Keratinocyte (primary cell): ENCODE measurements around a stretch of chr6.

CAGE:
- cytosol, long polyA minus RNA, result no peak
- cytosol, long polyA plus RNA, result no peak
- long polyA plus RNA, result no peak
- nucleus, long polyA minus RNA, result no peak
- nucleus, long polyA plus RNA, result no peak
These were observed 261.5 kb upstream of the JARID2 start for GRCh38 chr6:14984325-14984735.

GRCh38 chr6:15286970-15287169 is 41.0 kb downstream of the JARID2 start:
CAGE:
- cytosol, long polyA minus RNA, result no peak
- cytosol, long polyA plus RNA, result no peak
- long polyA plus RNA, result no peak
- nucleus, long polyA minus RNA, result no peak
- nucleus, long polyA plus RNA, result no peak

DNA sequence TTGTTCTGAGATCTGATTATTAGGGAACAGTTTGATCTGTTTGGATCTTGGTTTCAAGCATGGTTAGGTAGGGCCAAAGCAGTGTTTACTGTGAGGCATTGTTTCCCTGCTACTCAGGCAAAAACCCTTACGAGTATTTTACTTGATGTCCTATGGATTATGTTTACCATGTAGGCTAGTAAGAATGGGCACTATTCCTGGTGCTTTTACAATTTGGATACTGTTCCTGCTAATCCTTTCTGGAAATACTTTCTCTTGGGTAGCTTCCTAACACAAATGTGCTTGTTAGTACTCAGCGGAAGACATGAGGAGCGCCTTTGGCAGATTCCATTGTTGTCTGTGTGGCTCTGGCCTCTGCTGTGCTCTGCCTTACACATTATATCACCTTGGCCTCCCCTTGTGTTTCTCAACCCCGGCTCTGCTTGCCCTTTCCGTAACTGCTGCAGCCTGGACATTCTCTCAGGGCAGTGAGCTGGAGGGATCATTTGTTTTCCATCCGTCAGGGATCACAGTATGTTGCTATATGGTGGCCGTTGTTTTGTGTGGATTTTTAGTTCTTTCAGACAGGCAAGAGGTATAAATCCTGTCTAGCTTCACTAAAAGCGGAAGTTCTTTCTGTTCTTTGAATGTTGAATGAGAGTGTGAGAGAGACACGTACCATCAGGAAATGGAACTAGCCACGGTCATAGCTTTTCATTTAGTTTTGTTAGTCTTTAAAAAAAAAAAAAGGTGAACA is 175.0 kb downstream of the JARID2 start:
CAGE:
- cytosol, long polyA minus RNA, result no peak
- cytosol, long polyA plus RNA, result no peak
- long polyA plus RNA, result no peak
- nucleus, long polyA minus RNA, result no peak
- nucleus, long polyA plus RNA, result no peak

DNA sequence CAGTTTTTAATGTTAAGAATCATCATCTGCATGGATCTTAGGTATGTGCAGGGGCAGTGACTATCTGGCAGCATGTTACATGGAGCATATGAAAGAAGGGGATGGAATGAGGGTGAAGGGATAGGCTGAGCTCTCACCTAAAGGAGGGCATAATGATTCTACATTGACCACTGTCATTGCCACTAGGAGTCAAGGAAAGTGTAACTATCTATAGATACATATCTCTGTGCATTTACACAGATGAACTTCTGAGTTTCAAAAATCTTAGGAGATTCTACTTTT is 191.2 kb downstream of the DTNBP1 start:
CAGE:
- cytosol, long polyA minus RNA, result no peak
- cytosol, long polyA plus RNA, result no peak
- long polyA plus RNA, result no peak
- nucleus, long polyA minus RNA, result no peak
- nucleus, long polyA plus RNA, result no peak

DNA sequence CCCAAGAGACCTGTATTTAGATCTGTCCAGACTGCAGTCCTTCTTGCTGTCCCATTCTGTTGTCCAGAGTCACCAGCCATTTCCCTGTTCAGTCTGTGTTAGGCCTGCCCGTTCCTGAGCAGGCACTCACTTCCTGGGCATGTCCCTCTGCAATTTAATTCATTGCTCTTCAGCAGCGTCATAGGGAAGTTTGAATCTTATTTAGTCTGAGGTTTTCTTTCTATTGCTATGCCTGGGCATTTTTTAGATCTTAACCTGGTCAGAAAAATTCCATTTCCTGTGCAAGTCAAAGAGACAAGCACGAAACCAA is 190.2 kb downstream of the DTNBP1 start:
CAGE:
- cytosol, long polyA minus RNA, result no peak
- cytosol, long polyA plus RNA, result no peak
- long polyA plus RNA, result no peak
- nucleus, long polyA minus RNA, result no peak
- nucleus, long polyA plus RNA, result no peak

CAGE:
- cytosol, long polyA minus RNA, result no peak
- cytosol, long polyA plus RNA, result no peak
- long polyA plus RNA, result no peak
- nucleus, long polyA minus RNA, result no peak
- nucleus, long polyA plus RNA, result no peak
These were observed 157.2 kb downstream of the DTNBP1 start for GRCh38 chr6:15505446-15506139.

CAGE:
- cytosol, long polyA minus RNA, result no peak
- cytosol, long polyA plus RNA, result no peak
- long polyA plus RNA, result no peak
- nucleus, long polyA minus RNA, result no peak
- nucleus, long polyA plus RNA, result no peak
These were observed 138.8 kb downstream of the DTNBP1 start for GRCh38 chr6:15523900-15524466.

CAGE:
- cytosol, long polyA minus RNA, result no peak
- cytosol, long polyA plus RNA, result no peak
- long polyA plus RNA, result no peak
- nucleus, long polyA minus RNA, result no peak
- nucleus, long polyA plus RNA, result no peak
These were observed 133.7 kb upstream of the DTNBP1 start for GRCh38 chr6:15796488-15797052.

DNA sequence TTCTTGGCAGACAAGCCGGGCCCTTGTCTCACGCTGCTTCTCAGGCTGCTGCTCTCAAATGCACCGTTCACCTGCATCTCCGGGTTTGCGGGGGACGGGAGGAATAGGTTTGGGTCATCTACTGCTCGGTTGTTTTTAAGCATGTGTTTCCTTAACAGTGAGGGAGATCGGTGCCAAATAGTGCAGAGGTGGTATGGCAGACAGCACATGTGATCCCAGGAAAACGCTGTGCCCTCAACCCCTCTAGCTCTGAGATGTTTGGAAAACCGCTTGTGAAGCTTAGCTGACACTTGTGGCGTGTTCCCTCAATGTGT is 911 bp downstream of the MYLIP start:
CAGE:
- cytosol, long polyA minus RNA, result no peak
- cytosol, long polyA plus RNA, result no peak
- long polyA plus RNA, result no peak
- nucleus, long polyA minus RNA, result no peak
- nucleus, long polyA plus RNA, result no peak

CAGE:
- cytosol, long polyA minus RNA, result no peak
- cytosol, long polyA plus RNA, result no peak
- long polyA plus RNA, result no peak
- nucleus, long polyA minus RNA, result no peak
- nucleus, long polyA plus RNA, result no peak
These were observed 1.4 kb downstream of the MYLIP start for GRCh38 chr6:16130154-16130767.

GRCh38 chr6:16228792-16229690 is 9.3 kb upstream of the GMPR start:
CAGE:
- cytosol, long polyA minus RNA, result no peak
- cytosol, long polyA plus RNA, result no peak
- long polyA plus RNA, result no peak
- nucleus, long polyA minus RNA, result no peak
- nucleus, long polyA plus RNA, result no peak

DNA sequence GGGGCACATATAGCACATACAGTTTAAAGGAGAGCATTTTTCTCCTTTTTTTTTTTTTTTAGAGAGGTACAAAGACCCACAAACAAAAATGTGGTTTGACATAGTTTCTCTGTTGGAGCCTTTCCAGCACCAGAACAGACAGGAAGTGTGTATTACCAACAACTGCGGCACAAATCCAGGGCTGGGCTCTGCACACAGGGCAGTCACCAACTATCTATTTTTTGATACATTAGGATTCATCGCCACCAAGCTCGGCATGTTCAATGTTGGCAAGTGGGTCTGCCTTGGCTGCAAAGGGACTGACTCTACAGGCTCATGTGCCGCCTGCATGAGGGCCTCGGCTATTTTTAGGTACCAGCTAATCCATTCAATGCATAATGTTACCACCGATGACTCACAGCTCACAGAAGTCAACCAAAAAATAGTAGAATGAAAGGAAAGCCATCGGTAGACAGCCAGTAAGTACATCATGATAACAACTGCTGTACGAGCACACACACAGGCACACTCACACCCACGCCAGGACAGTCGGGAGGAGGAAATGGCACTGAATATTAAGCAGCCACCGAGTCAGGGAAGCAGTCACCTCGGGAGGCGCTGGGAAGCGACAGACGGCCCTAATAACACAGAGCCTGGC is 81.5 kb downstream of the GMPR start:
CAGE:
- cytosol, long polyA minus RNA, result no peak
- cytosol, long polyA plus RNA, result no peak
- long polyA plus RNA, result no peak
- nucleus, long polyA minus RNA, result no peak
- nucleus, long polyA plus RNA, result no peak

DNA sequence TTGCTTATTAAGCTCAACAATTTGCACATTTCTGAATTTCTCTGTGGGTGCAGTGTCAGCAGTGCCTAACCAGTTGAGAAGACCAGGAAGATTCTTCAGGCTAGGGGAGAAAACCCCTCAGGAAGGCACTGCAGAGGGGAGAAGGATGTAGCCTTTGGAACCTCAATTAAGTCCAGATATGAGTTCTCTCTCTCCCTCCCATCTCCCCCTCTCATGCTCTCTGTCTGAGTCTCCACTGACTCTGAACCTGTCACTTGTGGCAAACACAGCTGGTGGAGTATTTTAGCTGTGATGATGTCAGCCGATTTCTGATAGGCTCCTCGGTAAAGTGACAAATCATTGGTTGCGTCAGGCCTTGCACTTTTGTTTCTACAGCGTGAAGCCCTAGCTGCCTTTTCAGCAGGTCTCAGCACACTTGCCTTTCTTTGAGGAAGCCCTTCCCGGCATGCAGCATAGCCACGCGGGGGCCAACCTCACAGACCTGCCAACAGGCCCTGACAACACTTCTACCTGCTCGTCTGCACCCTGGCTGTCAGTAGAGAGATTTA is 84.2 kb downstream of the GMPR start:
CAGE:
- cytosol, long polyA minus RNA, result no peak
- cytosol, long polyA plus RNA, result no peak
- long polyA plus RNA, result no peak
- nucleus, long polyA minus RNA, result no peak
- nucleus, long polyA plus RNA, result no peak

GRCh38 chr6:16332100-16332445 is 93.7 kb downstream of the GMPR start:
CAGE:
- cytosol, long polyA minus RNA, result no peak
- cytosol, long polyA plus RNA, result no peak
- long polyA plus RNA, result no peak
- nucleus, long polyA minus RNA, result no peak
- nucleus, long polyA plus RNA, result no peak

CAGE:
- cytosol, long polyA minus RNA, result no peak
- cytosol, long polyA plus RNA, result no peak
- long polyA plus RNA, result no peak
- nucleus, long polyA minus RNA, result no peak
- nucleus, long polyA plus RNA, result no peak
These were observed 130.8 kb downstream of the GMPR start for GRCh38 chr6:16369220-16369641.

DNA sequence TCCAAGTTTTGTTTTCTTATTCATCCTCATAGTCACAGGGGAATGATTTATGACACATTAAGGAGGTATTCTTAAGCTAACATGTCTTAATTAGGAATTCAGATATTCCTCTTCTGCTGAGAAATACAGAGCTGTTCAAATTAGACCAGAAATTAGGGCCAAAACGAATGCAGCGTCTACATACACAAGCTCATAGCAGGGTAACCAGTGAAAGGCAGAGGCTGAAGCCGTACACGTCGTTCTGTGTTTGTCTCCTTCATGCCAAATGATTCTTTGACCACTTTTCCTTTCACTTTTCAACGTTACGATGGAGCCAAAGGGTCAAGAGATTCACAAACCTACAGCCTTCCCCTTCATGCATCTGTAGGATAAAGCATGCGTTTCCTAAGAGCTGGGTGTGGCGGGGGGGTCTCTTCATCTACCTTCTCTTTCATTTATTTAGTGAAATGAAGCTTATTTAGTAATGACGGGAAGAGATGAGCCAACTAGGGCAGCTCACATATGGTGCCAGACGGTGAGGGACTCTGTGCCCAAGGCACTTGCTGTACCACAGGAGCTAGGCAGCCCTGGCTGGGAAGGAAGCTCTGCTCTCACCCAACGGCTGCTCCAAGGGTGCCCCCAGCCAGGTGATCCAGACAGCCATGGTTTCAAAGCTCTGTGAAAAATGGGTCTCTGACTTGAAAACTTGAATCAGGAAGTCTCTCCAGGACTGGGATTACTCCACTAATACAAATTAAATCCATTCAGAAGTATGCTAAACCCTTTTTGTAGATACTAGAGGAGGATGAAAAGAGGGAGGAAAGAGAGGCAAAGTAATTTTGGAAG is 178.0 kb downstream of the ATXN1 start:
CAGE:
- cytosol, long polyA minus RNA, result no peak
- cytosol, long polyA plus RNA, result no peak
- long polyA plus RNA, result no peak
- nucleus, long polyA minus RNA, result no peak
- nucleus, long polyA plus RNA, result no peak

DNA sequence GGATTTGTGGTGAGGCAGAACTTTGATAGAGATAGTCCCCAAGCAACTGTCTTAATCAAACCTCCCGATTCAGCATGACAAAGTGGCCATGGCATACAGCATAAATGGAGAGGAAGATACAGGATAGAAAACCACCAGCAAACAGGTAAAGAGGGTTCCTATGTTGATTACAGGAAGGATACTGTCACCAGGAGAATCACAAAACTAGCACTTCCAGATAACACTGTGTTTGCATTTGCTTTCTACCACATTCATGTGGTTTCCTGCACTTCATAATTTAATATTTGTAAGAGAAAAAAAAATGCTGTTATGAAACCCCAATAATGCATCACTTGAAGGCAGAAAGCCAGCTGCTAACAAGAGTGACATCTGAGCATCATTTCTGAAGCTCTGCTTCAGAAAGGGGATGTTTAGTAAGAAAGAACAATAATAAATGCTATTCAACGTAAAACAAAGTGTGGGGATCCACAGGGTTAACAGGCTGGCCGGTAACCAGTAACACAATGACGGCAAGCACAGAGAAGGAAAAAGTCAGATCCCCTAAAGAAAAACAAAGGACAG is 106.5 kb downstream of the ATXN1 start:
CAGE:
- cytosol, long polyA minus RNA, result no peak
- cytosol, long polyA plus RNA, result no peak
- long polyA plus RNA, result no peak
- nucleus, long polyA minus RNA, result no peak
- nucleus, long polyA plus RNA, result no peak

GRCh38 chr6:16703880-16705159 is 56.9 kb downstream of the ATXN1 start:
CAGE:
- cytosol, long polyA minus RNA, result no peak
- cytosol, long polyA plus RNA, result no peak
- long polyA plus RNA, result no peak
- nucleus, long polyA minus RNA, result no peak
- nucleus, long polyA plus RNA, result no peak

GRCh38 chr6:16723909-16724318 is 37.3 kb downstream of the ATXN1 start:
CAGE:
- cytosol, long polyA minus RNA, result no peak
- cytosol, long polyA plus RNA, result no peak
- long polyA plus RNA, result no peak
- nucleus, long polyA minus RNA, result no peak
- nucleus, long polyA plus RNA, result no peak

DNA sequence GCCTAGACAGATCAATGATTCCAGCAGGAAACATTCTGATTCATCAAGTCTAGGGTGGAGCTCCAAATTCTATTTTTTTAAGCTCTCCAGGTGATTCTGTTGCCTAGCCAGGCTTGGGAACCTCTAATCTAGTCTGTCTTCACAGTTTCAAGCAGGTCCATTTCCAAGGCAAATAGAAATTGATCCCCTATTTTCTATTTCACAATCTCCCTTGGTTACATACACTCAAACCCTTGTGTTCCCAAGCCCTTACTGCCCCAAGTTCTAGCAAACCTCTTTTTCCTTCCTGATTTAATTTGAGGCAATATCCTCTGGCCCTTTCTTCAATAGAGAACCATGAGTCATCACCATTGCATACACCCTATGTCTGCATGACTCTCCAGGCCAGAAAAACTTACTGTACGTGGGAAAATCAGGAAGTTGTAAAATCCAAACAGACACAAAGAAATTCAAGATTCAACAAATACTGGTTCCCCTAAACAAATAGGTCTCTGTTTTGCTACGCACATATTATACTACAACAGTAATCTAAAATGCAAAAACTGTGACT is 8.8 kb downstream of the ATXN1 start:
CAGE:
- cytosol, long polyA minus RNA, result no peak
- cytosol, long polyA plus RNA, result no peak
- long polyA plus RNA, result no peak
- nucleus, long polyA minus RNA, result no peak
- nucleus, long polyA plus RNA, result no peak